Left lobe of liver (tissue), 1 donor: ENCODE results near the genes MUC3A, MUC17 and CLDN15.

DNA sequence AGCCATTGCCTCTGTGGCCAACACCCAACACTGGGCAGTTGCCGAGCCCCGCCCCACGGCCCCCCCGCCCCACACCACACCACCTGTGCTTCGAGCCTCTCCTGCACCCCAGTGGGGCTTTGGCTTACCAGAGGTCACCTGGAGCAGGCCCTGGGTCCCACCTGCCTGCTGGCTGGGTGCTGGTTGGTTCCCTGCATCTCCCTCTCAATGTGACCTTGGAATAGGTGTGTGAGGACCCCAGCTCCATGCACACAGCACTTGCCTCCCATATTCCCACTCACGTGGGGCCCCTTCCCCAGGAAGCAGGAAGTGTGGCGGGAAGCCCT is 5.3 kb downstream of the SAP25 start:
- PRO-cap: bidirectional peak, plus-strand start at position 111 of the sequence, minus-strand start outside the sequence

GRCh38 chr7:100582335-100583031 is 3.4 kb downstream of the LRCH4 start:
- PRO-cap: no peak

DNA sequence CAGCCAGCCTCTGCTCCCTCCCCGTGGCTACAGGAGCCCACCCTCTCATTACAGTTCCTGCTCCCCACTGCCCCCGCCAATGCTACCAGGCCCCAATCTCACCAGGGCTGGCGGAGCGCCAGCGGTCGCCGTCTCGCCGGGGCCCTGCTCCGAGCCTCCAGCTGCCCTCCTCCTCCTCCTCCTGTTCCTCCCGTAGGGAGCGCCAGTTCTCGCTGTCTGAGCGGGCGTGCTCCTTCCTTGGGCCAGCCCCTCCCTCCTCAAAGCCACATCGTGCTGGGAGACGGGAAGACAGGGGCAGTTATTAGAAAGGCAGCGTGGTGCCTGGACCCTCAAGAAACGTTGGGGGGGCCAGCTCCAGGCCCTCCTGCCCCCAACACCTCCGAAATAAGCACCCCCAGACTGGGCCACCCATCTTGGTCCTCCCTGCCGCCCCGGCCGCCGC is 7.5 kb downstream of the GIGYF1 start:
- PRO-cap: no peak

GRCh38 chr7:100818309-100818788 is 9.0 kb downstream of the EPHB4 start:
- PRO-cap: no peak

DNA sequence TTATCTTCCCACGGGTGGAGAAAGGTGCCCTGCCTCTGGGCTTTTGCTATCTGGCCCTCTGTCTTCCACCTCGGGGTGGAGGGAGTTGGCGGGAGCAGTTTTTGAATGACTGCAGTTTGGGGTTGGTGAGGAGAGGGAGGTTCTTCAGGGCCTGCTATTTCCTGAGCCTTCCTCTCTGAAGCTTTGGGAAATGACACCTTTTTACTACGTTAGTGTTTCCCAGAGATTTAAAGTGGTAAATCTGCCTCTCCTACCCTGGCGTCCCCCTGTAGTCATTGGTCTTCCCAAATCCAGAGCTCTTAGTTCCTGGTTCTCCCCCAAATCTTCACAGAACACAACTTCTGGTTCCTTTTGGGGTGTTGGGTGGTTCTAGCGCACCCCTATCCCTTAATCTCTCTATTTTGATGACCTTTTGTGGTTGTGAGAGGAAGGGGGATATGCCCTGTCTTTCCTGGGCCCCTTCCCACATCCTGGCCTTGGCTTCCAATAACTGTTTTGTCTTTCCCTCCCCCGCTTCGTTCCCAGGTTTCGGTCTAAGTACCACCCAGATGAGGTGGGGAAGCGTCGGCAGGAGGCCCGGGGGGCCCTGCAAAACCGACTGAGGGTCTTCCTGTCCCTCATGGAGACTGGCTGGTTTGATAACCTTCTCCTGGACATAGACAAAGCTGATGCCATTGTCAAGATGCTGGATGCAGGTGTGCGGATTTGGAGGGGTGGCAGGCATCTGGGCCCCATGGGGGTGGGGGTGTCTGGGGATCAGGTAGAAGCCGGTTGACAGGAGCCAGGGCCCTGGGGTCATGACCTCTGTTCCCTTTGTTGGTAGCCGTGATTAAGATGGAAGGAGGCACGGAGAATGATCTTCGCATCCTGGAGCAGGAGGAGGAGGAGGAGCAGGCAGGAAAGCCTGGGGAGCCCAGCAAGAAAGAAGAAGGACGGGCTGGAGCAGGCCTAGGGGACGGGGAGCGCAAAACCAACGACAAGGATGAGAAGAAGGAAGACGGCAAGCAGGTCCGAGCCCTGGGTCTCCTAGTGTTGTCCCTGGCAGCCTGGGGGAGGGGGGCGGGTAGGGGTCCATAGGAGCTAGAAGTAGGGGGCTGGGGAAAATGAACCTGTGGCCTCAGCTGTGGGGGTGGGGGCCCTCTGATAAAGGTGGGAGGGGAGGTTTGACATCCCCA is 5.6 kb downstream of the UFSP1 start:
- PRO-cap: no peak

- PRO-cap: no peak
These were observed 1.2 kb upstream of the UFSP1 start for GRCh38 chr7:100890683-100891110.

GRCh38 chr7:100913945-100914805 is 18.5 kb upstream of the ACHE start:
- PRO-cap: unidirectional peak, minus-strand start at chr7:100914208; unidirectional peak, plus-strand start at chr7:100914594

GRCh38 chr7:100949053-100949707 is at the start of gene MUC3A:
Gene MUC3A (plus strand): TSS chr7:100949534.
- PRO-cap: bidirectional peak, plus-strand start at chr7:100949534, minus-strand start at chr7:100949208

DNA sequence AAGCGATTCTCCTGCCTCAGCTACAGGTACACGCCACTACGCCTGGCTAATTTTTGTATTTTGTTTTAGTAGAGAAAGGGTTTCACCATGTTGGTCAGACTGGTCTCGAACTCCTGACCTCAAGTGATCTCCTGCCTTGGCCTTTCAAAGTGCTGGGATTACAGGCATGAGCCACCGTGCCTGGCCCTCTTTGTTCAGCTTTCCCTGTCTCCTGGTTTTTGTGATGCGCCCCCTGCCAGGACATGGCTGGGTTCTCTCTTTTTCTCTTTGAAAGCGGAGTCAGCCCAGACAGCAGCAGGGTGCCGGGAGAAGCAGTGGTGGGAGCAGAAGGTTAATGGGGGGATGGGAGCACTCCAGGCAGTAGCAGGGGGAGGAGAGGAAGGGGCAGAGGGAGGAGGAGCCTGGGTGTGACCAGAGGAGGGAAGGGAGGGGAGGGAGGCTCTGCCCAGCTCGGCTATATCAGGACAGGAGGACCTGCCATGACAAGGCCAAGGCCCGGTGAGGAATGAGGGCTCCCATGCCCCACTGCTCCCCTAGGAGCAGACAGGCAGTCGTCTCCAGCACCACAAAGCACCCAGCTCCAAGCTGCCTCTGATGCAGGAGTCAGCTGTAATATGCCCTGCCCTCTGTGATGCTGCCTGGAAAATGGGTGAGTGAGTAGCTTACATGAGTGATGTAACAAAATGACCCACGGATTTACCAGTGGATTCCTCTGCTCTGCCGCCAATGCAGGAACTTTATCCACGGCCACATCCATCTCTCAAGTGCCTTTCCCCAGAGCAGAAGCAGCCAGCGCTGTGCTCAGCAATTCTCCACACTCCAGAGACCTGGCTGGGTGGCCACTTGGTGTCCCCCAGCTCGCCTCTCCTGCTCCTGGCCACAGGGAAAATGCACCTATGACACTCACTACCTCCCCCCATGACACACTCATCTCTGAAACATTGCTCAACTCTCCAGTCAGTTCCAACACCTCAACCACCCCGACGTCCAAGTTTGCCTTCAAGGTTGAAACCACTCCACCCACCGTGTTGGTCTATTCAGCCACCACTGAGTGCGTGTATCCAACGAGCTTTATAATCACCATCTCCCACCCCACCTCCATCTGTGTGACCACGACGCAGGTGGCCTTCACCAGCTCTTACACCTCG is 2.1 kb downstream of the MUC3A start:
- PRO-cap: no peak

- PRO-cap: no peak
These were observed at the start of gene MUC17 for GRCh38 chr7:101019664-101020282. Gene MUC17 (plus strand): TSS chr7:101020081.

DNA sequence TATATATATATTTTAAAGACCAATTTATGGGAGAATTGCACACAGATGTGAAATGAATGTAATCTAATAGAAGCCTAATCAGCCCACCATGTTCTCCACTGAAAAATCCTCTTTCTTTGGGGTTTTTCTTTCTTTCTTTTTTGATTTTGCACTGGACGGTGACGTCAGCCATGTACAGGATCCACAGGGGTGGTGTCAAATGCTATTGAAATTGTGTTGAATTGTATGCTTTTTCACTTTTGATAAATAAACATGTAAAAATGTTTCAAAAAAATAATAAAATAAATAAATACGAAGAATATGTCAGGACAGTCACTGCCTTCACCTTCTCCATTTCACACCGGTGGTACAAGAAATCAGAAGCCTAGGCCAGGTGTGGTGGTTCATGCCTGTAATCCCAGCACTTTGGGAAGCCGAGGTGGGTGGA is 12.1 kb downstream of the SERPINE1 start:
- PRO-cap: no peak

- PRO-cap: no peak
These were observed 2.2 kb downstream of the CLDN15 start for GRCh38 chr7:101235508-101235722.

DNA sequence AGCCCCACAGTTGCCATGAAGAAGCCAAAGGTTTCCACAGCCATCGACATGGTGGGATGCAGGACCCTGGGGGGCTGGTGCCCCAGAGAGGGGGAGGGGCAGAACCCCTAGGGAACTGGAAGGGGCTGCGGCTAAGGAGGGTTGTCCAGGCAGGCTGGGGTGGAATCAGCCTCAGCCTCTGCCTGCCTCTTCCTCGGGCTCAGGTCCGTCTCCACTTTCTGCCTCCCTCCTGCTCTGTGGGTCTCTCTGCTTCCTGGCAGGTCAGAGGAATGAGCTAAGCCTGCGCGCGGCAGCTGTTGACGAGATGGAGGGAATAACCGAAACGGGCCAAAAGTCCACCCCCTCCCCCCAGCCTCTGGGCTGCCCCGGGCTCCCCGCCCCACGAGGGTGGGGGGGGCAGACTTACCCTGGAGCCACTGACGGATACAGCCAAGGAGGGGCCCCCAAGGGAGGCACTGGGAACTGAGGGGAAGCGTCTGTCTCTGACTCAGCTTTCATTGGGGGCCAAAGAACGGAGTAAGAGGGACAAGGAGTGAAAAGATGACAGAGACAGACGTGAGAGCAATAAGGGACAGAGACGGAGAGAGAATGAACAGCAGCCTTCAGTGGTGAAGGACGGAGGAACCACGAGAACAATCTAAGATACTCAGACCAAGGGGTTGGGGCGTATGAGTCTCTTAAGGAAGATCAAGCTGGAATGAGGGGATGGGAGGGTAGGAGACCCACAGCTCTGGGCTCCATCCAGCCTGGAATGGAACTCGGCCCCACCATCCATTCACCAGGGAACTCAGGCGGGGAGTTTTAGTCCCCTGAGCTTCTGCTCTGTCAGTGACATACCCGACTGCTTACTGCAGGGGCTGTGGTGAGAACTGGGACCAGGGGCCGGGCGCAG is at the start of gene CLDN15:
Gene CLDN15 (minus strand): TSS at position 271 of the 892 bp plus-strand sequence.
- PRO-cap: bidirectional peak, plus-strand start at position 426 of the sequence, minus-strand start at position 271 of the sequence

GRCh38 chr7:101243549-101244529 is 1.0 kb downstream of the FIS1 start:
- PRO-cap: bidirectional peak, plus-strand start at chr7:101244477, minus-strand start at chr7:101244329

DNA sequence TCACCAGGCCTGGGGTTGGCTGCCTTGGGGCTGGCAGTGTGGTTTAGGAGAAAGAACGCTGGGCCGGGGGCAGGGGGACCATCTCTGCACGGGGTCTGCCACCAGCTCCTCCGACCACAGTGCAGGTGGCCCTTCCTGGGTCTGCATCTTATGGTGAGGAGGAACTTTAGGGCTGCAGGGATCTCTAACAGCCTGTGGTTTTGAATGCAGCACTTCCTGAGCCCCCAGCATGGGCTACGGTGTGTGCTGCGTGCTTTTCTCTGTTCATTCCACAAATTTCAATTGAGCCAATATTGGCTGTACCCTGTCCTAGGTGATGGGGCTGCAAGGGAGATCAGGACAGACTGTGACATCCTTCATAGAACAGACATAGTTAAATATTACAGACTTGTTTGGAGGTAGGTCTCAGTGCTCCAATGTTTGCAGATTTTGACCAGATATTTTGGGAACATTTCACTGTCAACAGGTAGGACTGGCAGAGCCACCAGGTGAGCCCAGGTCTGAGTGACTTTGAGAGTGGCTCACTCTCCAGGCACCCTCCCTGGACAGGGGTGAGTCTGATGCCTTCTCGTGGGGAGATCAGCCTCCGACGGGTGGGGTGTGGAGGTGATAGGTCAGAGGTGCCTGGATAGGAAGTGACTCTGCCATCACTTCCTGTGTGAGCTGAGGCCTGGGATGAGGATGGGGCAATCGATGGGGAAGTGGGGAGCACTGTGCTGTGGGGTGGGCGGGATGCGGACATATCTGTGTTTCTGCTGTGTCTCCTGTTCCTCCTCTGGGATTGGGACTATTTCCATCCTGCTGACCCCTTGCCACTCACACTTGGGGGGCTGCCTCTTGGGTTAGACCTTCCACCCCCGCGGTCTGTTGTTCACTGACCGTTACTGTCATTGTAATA is 34.8 kb downstream of the IFT22 start:
- PRO-cap: unidirectional peak, minus-strand start at position 273 of the sequence

- PRO-cap: no peak
These were observed 26.9 kb downstream of the MYL10 start for GRCh38 chr7:101602127-101602739.

- PRO-cap: no peak
These were observed 62.7 kb upstream of the CUX1 start for GRCh38 chr7:101754449-101755318.

DNA sequence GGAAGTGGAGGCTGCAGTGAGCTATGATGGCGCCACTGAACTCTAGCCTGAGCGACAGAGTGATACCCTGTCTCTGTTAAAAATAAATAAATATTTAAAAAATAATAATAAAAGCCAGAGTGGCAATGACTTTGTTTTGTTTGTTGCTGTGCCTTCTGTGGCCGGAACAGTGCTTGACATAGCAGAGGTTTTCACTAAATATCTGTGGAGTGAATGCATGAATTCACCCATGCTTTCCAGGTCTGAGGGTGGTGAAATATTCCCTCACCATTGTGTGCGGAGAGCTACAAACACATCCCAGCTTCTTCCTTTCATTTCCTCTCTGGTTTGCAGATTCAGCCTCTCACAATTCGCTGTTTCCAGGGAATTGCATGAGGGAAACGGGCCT is 48.1 kb upstream of the CUX1 start:
- PRO-cap: no peak

- PRO-cap: bidirectional peak, plus-strand start at chr7:101816793, minus-strand start at chr7:101816683
These were observed 933 bp upstream of the CUX1 start for GRCh38 chr7:101816550-101816836.

DNA sequence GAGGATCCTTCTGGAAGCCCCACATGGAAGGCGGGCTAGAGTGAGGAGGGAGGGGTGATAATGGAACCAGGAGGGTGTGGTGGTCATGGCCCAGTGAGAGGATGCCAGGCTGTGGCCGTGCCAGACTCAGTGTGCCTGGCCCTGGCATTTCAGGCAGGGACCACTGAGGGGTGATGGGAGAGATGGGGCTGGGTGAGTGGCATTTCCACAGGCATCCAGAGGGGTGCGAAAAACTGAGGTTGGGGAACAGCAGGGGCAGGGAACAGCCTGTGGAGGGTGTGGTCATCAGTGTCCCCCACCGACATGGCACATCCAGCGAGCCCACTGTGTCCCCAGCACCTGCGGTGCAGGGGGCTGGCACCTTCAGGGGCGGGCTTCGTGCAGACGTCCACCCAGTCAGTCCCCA is 14.7 kb downstream of the CUX1 start:
- PRO-cap: no peak